HT1080 (cell line): ENCODE measurements around the genes PARP6 and ARIH1.

DNA sequence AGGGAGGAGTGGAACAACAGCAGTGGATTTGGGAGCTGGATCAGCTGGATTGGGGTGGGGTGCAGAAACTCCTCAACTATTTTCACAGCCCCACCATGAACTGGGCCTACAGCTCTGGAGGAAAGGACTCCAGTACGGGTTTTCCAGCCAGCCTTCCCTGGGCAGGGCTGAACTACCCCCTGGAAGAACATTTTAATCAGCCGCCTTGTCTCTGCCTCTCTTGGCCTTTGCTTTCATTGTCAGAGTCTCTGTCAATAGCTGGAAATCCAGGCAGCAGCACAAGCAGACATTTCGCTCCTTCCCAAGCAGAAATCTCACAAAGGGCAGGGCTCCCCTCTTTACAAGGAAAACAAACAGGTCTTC is 13.6 kb upstream of the TLE3 start:
RAMPAGE:
- cytosol, long total RNA = no peak
- long total RNA = no peak
- nucleus, long total RNA = no peak

GRCh38 chr15:70789301-70789500 is 25.8 kb upstream of the UACA start:
RAMPAGE:
- cytosol, long total RNA = no peak
- long total RNA = no peak
- nucleus, long total RNA = no peak

DNA sequence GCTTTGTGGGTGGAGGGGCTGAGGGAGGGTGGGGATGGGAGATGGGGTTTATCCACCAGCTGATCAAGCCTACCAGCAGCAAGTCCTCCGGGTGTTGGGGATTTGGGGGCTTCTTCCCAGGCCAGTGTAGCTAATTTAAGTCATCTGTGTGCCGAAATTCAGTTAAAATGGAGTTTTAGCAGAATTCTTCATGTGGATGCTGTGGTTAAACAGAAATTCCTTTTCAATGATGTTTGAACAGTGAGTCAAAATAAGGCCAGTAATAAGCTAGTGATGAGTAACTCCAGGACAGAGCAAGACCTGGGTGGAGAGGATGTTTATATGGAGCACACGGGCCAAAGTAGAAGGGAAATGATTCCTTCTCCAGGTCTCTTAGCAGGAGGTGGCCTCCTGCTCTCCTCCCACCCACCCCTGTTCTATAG is 31.9 kb upstream of the UACA start:
RAMPAGE:
- cytosol, long total RNA = no peak
- long total RNA = no peak
- nucleus, long total RNA = no peak

RAMPAGE:
- cytosol, long total RNA = no peak
- long total RNA = no peak
- nucleus, long total RNA = no peak
These were observed 66.3 kb upstream of the THSD4 start for GRCh38 chr15:71049001-71049410.

DNA sequence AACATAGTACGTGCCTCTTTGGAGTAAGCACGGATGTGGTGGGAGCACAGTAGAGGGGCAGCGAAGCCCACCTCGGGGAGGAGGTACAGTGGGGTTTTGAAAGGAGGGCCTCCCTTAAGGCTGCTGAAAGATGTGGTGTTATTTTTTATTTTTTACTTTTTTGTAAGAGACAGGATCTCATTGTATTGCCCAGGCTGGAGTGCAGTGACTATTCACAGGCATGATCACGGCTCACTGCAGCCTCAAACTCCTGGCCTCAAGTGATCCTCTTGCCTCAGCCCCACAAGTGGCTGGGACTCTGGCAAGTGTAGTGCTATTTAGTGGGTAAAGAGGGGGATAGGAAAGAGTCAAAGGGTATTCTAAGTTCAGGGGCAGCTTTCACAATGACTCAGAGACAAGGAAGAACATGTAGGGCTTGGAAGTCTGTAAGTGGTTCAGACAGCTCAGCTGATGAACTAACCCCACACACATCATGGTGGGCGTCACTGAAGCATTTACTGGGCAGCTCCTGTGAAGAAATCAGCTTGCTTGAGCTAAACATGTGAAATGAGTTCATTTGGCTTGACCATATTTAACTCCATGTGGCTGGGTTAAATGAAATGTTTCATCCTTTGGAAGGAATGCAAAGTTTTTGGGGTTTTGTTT is 34.7 kb upstream of the THSD4 start:
RAMPAGE:
- cytosol, long total RNA = no peak
- long total RNA = no peak
- nucleus, long total RNA = no peak

DNA sequence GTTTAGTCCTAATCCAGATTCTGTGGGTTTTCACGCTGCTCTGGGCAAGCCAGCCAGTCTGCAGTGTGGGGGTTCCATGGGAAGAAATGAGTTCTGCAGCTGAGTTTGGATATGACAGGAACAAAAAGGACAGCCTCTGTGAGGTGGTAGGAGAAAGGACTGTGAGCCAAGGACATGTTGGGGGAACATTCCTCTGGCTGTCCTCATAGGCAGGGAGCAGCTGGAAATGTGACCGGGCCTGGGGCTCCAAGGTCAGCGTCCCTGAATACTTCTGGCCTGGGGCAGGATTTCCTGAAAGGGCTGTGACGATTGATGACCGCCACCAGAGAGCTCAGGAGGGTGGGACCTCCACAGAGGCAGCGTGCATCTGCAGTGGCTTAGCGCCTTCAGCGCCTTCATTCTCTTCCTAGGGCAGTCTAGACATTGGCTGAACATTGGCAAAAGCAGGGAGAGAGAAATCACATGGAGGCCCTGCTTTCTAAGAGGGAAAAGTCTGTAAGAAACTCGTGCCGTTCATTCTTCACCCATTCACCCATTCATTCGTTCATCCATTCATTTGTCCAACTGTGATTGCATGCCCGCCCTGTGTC is 18.9 kb downstream of the THSD4 start:
RAMPAGE:
- cytosol, long total RNA = no peak
- long total RNA = no peak
- nucleus, long total RNA = no peak

RAMPAGE:
- cytosol, long total RNA = no peak
- long total RNA = no peak
- nucleus, long total RNA = no peak
These were observed 163.5 kb downstream of the THSD4 start for GRCh38 chr15:71278767-71279197.

DNA sequence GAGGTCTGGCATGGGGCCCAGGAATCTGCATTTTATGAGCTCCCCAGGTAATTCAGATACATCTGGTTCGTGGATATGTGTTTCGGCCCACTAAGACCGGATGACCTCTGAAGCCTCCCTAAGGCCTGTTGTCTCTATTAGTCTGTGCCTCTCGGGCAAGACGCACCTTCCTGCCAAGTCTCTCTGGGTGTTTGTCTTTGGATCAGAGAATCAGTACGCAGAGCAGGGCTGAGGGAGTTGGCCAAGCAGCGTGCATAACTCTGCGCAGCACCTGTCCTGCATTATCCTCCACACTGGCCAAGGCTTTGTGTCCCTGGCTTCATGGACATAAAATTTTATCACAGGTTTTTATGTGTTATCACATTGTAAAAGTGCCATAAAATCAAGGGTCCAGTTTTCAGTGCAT is 181.1 kb downstream of the THSD4 start:
RAMPAGE:
- cytosol, long total RNA = no peak
- long total RNA = no peak
- nucleus, long total RNA = no peak

RAMPAGE:
- cytosol, long total RNA = no peak
- long total RNA = no peak
- nucleus, long total RNA = no peak
These were observed 214.3 kb downstream of the THSD4 start for GRCh38 chr15:71329421-71330026.

DNA sequence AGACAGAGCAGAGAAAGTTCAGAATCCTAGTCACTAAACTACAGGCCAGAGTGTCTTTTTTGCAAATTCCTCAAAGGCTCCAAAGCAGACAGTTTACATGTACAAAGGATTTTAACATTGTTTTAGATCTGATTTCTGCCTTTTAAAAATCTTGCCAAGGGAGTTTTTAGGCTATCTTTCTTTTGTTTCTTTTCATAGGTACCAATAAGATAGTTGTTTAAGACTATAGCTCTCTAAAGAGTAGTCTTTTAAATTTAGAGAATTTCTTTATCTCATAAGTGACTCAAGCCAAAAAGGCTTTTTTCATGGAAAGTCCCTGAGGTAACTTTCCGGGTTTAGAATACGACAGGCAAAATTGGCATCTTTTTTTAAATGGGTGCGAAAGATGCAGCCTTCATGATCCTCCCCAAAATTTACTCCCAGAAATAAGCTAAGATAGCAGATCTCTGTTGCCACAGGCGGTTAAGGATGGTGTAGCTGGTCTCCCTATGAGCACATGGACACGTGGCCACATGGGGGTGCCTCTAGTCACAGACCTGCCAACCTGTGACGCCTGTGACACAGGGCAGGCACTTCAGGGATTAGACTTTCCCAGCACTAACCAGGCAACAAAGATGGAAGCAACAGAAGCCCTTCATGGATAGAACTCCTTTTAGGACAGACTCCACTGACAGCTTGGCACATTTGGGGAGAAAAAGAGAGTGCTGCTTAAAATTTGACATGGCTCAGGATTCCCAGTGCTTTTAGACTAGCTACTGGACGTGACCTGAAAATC is 320.1 kb downstream of the THSD4 start:
RAMPAGE:
- cytosol, long total RNA = no peak
- long total RNA = no peak
- nucleus, long total RNA = no peak

GRCh38 chr15:71515600-71516199 is 294.7 kb upstream of the NR2E3 start:
RAMPAGE:
- cytosol, long total RNA = no peak
- long total RNA = no peak
- nucleus, long total RNA = no peak

RAMPAGE:
- cytosol, long total RNA = no peak
- long total RNA = no peak
- nucleus, long total RNA = no peak
These were observed 284.2 kb upstream of the NR2E3 start for GRCh38 chr15:71526001-71526628.

RAMPAGE:
- cytosol, long total RNA = no peak
- long total RNA = no peak
- nucleus, long total RNA = no peak
These were observed 243.1 kb upstream of the NR2E3 start for GRCh38 chr15:71567112-71567805.

GRCh38 chr15:71732757-71733286 is 77.5 kb upstream of the NR2E3 start:
RAMPAGE:
- cytosol, long total RNA = no peak
- long total RNA = no peak
- nucleus, long total RNA = no peak

RAMPAGE:
- cytosol, long total RNA = no peak
- long total RNA = no peak
- nucleus, long total RNA = no peak
These were observed 10.3 kb downstream of the MYO9A start for GRCh38 chr15:72107675-72108076.

RAMPAGE:
- cytosol, long total RNA = no peak
- long total RNA = no peak
- nucleus, long total RNA = no peak
These were observed at the start of gene PARP6 for GRCh38 chr15:72272242-72273294. PARP6 (minus strand) TSS chr15:72272554.

RAMPAGE:
- cytosol, long total RNA = start-site peak on the minus strand at chr15:72474190-72474217, 12 and 18 reads in 2 replicates
- long total RNA = no peak
- nucleus, long total RNA = no peak
These were observed at the start of gene ARIH1 for GRCh38 chr15:72473330-72474427. ARIH1 (plus strand) TSS chr15:72474330.

GRCh38 chr15:72494937-72495389 is 20.8 kb downstream of the ARIH1 start:
RAMPAGE:
- cytosol, long total RNA = no peak
- long total RNA = no peak
- nucleus, long total RNA = no peak

DNA sequence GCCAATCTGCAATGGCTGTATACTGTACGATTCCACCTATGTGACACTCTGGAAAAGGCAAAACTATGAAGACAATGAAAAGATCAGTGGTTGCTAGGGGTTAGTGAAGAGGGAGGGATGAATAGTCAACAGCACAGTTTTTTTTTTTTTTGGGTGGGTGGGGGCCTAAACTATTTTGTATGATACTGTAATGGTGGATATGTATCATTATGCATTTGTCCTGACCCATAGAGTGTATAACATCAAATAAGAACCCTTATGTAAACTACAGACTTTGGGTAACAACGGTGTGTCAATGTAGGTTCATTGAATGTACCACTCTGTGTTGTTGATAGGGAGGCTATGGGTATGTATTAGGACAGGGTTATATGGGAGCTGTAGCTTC is 49.2 kb downstream of the ARIH1 start:
RAMPAGE:
- cytosol, long total RNA = no peak
- long total RNA = no peak
- nucleus, long total RNA = no peak

GRCh38 chr15:73051216-73052255 is 727 bp upstream of the NEO1 start:
RAMPAGE:
- cytosol, long total RNA = no peak
- long total RNA = no peak
- nucleus, long total RNA = no peak